H4 (cell line): ENCODE measurements around a stretch of chr20.

GRCh38 chr20:62352693-62353485, 14.2 kb downstream of the LAMA5 start:
- RAMPAGE, long total RNA: no peak

DNA sequence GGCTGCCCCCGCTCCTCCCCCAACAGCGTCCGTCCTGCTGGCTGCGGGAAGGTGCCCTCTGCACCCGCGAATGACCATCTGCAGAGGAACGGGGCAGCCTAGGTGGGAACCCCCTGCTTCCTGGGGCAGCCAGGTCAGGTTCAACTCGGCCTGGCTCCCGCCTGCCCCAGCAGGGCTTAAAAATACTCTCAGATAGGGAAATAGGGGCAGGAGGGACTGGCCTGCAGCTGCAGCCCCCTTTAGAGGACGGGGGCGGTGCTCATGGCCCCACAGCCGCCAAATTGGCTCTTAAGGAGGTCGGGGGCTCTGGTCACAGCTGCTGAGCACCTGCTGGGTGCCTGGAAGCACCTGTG, 555 bp upstream of the LAMA5 start:
- RAMPAGE, long total RNA: no peak

DNA sequence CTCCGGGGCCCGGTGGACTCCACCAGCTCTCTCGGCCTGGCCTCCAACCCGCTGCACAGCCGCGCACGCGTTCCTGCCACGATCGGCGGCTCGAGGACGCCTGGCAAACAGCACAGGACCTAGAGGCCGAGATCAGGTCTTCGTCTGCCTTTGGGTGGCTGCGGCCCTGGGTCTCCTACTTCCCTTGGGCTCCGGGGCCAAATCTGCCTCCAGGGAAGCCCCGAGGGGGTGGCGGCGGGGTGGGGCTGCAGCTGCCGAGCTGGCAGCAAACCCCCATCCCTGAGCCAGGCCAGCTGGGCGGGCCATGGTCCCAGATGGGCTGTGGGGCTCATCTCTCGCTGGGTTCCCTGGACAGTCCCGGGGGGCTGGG, 917 bp upstream of the LAMA5 start:
- RAMPAGE, long total RNA: no peak

GRCh38 chr20:62370380-62370913, 3.3 kb upstream of the LAMA5 start:
- RAMPAGE, long total RNA: no peak

GRCh38 chr20:62374206-62375163, 7.4 kb upstream of the LAMA5 start:
- RAMPAGE, long total RNA: no peak

DNA sequence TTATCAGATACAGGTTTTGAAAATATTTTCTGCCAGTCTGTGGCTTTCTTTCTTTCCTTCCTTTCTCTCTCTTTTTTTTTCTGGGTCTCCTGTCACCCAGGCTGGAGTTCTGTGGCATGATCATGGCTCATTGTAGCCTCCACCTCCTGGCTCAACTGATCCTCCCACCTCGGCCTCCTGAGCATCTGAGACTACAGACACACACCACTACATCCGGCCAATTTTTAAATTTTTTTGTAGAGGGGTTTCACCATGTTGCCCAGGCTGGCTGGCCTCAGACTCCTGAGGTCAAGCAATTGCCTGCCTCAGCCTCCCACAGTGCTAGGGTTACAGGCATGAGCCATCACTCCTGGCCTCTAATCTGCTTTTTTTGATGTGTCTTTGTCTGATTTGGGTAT, 2.6 kb upstream of the RPS21 start:
- RAMPAGE, long total RNA: no peak

DNA sequence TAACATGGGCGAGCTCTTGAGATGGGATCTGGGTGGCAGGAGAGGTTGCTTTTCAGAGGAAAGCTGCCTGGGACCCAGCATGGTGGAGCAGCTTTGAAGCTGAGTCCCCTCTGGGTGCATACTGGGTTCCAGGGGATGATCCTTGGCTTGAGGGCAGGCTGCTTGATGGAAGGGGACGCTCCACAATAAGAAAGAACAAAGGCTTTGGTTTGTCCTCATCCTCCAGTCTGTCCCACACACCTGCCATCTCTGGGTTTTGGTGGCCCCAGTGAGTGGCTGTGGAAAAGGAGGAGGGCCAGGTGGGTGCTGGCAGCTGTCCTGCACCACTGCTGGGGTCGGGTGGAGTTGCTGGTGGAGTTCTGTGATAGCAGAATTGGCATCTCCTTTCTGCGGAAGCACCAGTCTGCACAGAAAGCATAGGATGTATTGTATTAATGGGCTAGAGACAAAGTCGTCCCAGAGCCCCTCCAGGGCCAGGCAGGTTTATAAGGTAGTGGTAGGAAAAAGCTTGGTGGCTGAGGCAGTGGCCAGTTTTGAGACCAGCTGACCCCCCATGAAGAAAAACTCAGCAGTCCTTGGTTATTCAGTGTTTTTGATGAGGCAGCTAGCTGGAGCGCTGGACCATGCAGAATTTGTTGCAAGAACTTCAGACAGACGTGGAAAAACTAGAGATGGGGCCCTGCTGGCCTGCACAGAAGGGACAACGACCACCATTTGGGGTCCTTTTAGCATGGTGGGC, 2.4 kb downstream of the RPS21 start:
- RAMPAGE, long total RNA: no peak

- RAMPAGE, long total RNA: no peak
These were observed 1.5 kb downstream of the CABLES2 start for GRCh38 chr20:62405538-62406118.

DNA sequence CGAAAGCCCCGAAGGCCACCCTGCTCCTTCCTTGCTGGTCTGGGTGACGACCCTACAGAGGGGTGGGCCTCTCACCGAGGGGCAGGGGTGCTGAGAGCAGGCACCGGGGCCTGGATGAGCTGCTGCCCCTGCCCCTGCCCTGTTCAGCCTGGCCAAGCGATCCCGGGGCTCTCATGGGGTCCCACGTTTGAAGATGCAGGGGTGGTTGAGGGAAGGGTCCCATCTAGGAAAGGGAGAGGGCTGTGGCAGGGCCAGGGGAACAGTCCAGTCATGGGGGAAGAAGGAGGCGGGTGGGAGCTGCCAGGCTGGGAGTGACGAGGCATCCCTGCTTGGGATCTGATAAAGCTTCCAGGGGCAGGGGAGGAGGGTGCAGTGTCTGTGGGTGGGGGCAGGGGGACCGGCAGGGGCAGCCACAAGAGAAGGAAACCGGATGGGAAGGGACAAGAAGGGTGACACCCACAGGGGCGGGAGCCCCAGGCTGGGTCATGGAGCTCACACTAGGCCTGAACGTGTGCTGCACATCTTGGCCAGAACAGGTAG, 57.8 kb upstream of the GATA5 start:
- RAMPAGE, long total RNA: no peak

- RAMPAGE, long total RNA: no peak
These were observed 78.0 kb upstream of the GATA5 start for GRCh38 chr20:62553646-62554244.

- RAMPAGE, long total RNA: no peak
These were observed 72.3 kb upstream of the SLCO4A1 start for GRCh38 chr20:62570043-62570396.

GRCh38 chr20:62573011-62573294, 69.3 kb upstream of the SLCO4A1 start:
- RAMPAGE, long total RNA: no peak

DNA sequence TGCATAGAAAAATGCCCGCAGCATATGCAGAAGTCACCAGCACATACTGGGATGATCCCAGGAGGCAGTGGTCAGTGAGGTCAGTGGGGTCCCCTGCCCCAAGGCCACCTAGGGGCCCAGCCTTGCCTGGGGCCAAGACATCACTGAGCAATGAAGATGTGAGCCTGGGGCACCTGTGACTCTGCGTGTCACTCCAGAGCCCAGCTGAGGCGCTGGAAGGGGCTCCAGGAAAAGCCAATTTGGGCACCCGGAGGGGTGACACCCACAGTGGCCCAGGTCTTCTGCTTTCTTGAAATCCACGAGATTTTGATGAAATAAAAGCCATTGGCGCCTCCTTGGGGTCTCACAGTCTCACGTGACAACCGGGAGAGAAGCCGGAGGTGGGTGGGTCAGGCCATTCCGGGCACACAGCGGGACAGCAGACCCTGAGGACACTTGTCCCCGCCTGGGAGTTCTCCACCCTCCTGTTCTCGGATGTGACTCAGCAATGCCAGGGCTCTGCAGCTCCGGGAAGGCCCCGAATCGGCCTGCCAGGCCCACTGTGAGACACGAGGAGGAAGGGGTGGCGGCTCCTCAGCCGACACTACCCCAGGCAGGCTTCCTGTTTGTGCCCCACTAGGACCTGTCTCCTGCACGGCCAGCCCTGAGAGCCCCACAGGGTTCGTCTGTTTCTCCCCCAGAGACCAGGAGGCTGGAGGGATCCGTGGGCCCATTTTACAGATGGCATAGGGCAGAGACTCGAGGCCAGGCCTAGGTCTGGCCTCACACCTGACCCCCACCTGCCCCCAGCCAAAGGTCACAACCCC, 24.4 kb upstream of the SLCO4A1 start:
- RAMPAGE, long total RNA: no peak

DNA sequence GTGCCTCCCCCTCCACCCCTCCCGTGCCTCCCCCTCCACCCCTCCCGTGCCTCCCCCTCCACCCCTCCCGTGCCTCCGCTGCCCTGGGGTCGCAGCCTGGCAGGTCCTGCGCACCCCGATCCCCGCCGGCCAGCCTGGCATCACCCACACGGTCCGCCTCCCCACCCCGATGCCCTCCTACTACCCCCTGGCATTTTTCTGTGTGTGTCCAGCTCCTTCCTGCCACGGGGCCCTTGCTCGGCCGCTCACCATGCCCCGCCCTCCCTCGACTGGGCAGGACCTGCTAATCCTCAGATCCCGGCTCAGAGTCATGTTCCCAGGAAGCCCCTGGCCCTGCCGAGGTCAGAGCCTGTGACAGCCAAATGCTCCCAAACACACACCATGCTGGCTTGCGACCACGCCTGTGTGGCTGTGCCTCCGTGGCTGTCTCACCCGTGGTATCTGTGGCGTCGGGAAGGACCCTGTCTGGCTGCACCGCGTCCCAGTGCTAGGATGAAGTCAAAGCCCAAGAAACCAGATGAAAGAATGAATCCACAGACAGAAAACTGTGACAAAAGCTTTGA, 21.0 kb upstream of the SLCO4A1 start:
- RAMPAGE, long total RNA: no peak

- RAMPAGE, long total RNA: no peak
These were observed 489 bp downstream of the SLCO4A1 start for GRCh38 chr20:62642799-62643184.

- RAMPAGE, long total RNA: no peak
These were observed 7.6 kb downstream of the NTSR1 start for GRCh38 chr20:62716174-62716692.

DNA sequence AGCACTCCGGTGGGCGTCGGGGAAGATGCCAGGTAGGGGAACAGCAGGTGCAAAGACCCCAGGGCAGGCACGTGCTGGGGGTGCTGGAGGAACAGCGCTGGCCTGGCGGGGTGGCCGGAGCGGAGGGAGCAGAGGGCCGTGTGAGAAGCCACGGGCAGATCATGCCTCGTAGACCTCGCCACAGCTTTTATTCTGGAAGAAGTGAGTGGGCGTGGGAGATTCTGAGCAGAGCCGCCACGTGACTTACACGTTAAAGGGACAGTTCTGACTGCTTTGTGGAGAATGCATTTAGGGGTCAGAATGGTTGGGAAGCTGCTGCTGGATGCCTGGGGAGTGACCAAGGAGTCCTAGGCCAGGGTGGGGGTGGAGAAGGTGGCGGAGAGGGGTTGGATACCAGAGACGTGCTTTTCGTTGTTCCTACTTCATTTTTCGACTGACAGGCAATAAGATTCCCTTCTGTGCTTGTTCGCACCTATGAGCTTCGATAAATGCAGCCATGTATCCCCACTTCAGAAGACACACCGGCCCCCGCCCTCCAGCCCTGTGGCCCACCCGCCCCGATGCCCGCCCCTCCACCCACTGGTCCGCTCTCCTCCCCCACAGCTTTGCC, 9.5 kb downstream of the NTSR1 start:
- RAMPAGE, long total RNA: no peak

- RAMPAGE, long total RNA: no peak
These were observed 1.5 kb downstream of the COL9A3 start for GRCh38 chr20:62818271-62818881.

- RAMPAGE, long total RNA: no peak
These were observed 23.8 kb upstream of the TCFL5 start for GRCh38 chr20:62885282-62885954.

DNA sequence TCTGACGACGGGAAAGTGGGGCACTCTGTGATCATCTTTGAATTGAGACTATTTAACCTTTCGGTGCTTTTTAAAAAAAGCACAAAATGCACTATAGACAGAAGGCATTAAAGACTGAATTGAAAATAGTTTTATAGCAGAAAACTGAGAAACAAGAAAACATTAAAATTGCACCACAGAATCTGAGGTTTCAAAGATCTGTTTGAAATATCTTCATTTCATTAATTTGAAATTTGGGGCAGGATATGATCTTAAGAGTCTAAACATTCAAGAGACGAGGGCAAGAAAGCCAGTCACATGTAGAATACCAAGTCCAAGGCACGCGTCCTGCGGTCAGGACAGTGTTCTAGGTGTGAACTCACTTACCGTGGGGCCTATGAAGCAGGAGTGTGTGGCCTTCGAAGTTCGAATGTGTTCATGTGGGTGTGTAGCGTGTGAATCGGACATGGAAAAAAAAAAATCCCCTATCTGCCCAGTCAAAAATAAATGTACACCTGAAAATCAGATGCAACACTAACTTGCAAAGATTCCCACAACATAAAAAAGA, 21.3 kb downstream of the DIDO1 start:
- RAMPAGE, long total RNA: no peak